Jurkat, Clone E6-1 (cell line): ENCODE measurements around the gene UBC.

DNA sequence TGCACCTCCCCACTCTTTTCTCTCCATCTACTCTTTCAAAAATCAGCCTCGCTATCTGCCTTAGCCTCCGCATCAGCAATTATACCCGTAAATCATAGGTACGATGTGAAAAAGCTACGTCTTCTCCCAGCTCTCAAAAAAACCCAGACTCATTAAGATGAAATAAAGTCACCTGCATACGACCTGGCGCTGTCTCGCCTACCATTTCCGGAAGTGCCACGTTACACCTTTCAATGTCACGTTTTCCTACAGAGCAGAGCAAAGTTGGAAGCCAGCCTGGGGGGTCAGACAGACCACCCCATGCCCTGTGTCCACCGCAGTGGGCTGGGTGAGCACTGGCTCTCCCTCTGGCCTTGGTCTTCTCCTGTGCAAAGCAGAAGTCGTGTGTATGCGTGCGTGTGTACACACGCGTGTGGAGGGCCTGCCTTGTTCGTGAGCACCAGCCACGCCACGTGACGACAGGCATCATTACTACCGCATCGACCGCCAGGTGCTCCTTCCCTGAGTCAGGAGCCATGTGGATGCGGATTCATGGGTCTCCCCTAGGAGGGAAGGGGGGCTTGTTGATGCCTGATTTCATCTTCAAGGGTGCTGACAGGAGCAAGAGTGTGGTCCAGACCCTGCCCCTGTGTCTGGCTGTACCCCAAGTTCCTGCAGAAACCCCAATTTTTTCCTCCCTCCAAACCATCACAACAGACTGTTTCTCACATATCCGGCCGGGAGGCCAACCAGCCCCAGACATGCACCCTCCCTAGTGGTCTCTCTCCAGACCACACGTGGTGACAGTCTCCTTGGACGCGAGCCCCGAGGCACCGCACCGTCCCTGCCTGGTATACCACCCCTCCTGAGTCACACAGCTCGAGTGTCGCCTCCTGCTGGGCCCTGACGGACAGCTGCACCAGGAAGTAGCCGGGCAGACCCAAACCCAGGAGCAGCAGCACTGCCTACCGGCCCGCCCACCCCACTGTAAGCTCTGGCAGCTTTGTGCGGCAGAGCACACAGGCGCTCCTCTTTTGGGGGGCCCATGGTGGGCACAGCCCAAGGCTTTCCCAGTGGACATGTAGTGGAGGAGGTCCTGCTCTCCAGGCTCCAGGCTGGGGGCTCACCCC, 97.1 kb downstream of the RFLNA start:
- RRBS: no CpG with 5 or more reads among the region's 41 CpGs

DNA sequence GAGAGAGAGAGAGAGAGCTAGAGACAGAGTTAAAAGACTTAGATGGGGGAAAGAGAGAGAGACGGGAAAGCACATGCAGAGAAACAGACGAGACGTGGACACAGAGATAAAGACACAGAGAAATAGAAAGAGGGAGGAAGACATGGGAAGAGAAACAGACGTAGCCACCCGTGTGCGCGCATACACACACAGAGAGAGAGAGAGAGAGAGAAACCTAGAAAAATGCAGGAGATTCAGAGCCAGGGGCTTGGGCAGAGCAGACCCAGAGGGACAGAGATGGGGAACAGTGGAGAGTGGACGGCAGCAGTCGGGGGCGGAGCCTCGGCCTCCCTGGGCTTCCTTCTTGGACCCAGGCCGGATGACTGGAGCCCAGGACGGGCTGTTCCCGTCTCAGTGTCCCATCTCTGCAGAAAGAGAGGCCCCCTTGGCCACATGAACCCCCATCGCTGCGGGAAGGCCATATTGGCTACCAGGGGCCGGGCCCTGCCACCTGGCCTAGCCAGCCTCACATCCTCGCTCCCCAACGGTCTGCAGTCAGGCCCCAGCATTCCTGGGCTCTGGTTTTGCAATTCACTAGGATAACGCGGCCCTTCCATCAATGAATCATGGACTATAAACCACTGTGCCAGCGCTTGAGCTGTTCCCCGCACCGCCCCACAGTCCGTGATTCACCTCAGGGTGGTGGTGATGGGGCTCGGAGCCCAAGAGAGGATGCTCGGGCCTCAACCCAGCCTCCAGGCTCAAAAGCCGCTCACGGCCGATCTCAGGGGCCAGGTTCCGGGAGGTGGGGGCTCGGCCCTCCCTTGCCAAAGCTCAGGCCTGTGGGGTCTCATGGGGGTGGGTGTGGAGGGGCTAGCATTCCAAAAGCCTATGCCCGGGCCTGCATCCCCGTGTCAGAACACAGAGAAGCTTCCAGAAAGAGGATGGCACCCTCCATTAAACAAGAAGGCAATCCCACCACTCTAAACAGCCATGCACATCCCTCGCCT, 116.5 kb downstream of the RFLNA start:
- RRBS: no CpG with 5 or more reads among the region's 35 CpGs

GRCh38 chr12:124432912-124433629, 134.3 kb downstream of the NCOR2 start:
- RRBS: no CpG with 5 or more reads among the region's 23 CpGs

- RRBS: 71% methylated on average over 1 of the region's 26 CpGs
These were observed 114.1 kb downstream of the NCOR2 start for GRCh38 chr12:124453126-124453981.

DNA sequence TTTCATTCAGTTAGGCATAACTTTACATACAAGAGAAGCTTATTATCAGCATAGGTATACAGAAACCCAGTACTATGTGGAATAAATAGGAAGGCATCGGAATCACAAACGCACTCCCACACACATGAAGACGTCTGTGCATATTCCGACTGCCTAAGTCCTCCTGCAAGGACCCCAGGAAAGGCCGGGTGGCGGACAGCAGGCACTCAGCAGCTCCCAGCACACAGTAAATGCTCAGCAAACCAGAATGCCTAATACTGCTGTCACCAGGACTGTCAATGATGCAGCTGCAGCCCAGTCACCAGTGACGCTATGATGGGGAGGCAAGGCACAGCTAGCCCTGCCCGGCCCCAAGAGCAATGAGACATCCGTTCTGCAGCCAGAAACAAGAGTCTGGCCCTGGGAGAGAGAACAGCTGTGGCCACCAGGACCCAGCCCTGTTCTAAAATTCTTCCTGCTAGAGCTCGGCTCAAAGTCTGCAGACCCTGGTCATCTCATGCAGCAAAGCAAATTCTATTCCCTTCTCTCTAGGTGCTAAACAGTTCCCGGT, 69.8 kb downstream of the NCOR2 start:
- RRBS: no CpG with 5 or more reads among the region's 11 CpGs

DNA sequence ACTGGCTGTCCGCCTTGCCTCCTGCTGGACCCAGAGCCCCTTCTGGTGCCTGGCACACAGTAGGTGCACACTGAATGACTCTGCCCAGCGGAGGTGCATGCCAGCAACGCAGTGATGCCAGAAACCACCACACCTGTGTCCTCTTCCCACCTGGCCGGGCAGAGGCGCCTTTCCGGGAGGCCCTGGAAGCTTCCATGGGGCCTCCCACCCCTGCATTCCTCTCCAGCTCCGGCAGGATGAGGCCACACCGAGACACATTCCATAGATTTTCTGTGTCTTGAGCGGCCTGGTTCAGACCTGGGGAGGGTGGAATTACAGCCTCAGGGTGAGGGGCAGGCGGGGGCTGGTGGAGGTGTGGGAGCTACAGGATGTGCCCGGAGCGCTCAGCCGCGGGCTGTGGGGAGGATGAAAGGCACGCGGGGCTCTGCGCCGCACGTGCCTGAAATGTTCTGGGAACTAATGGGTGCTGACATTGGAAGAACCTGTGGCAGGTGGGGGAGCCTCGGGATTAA, 66.9 kb downstream of the NCOR2 start:
- RRBS: 82% methylated on average over 2 of the region's 20 CpGs

- RRBS: no CpG with 5 or more reads among the region's 7 CpGs
These were observed 48.1 kb downstream of the NCOR2 start for GRCh38 chr12:124519395-124519714.

- RRBS: no CpG with 5 or more reads among the region's 17 CpGs
These were observed 39.4 kb downstream of the NCOR2 start for GRCh38 chr12:124527933-124528505.

DNA sequence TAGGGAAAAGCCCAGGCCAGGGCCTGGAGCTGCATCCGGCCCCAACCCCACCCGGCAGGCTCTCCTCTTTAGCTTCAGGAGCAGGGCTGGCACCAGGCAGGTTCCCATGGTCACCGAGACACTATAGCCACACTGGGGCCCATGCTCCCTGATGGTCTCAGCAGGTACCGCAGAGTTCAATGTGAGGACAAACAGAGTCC, 9.5 kb downstream of the NCOR2 start:
- RRBS: no CpG with 5 or more reads among the region's 4 CpGs

DNA sequence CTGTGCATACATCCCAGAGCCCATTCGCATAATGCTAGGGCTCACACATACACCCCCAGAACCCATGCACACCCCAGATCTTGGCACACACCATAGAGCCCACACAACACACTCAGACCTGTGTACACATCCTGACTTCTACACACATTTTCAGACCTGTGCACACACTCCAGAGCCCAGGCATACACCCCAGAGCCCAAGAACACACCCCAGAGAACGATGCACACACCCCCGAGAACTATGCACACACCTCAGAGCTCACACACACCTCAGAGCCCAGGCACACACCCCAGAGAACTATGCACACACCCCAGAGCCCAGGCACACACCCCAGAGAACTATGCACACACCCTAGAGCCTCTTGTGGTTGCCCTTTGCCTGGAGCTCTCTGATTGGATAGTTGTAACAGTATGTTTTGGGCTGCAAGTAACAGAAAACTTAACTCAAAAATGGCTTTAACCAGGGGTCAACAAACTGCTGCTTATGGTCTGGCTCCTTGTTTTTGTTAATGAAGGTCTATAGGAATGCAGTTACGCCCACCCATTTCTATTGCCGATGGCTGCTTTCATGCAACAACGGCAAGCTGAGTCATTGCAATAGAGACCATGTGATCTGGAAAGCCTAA, 65.9 kb upstream of the NCOR2 start:
- RRBS: no CpG with 5 or more reads among the region's 6 CpGs

- RRBS: no CpG with 5 or more reads among the region's 16 CpGs
These were observed 66.5 kb upstream of the NCOR2 start for GRCh38 chr12:124633821-124634465.

GRCh38 chr12:124667517-124668073, 100.2 kb upstream of the NCOR2 start:
- RRBS: no CpG with 5 or more reads among the region's 15 CpGs

DNA sequence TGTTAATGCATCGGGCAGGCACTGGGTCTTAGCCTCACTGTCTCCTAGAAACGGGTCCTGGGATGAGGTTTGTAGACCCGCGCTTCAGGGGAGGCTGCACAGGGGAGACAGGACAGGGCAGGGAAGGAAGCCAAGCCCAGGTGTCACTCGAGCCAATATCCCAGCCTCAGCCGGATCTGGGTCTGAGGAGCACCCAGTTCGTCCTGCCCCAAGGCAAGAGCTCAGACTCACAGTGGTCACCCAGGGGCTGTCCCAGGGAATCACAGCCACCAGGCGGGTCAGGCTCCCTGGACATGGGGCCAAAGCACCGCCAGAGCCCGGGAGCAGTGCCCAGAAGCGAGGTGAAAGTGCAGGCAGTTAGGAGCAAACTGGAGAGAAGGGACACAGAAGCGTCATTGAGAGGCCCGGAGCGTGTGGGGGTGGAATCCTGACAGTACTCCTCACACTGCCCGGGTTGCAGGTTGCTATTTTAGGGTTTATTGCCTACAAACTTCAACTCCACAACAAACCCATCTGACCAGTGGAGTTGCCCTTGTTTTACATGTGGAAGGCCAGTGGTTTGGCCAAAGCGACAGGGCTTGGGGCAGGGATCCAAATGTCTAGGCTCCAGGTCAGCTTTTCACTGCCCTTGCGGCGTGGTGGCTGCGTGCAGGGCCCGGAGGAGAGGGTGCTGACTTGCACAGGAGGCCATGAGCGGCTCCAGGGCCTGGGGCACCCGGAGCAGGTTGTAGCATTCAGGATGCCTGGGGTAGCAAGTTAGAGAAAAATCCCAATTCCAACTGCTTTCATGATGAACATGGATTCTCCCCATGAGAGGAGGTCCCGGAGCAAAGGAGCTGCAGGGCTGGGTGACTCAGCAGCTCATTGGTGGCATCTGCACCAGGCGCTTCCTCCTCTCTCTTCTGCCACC, 112.2 kb upstream of the NCOR2 start:
- RRBS: 85% methylated on average over 7 of the region's 24 CpGs

DNA sequence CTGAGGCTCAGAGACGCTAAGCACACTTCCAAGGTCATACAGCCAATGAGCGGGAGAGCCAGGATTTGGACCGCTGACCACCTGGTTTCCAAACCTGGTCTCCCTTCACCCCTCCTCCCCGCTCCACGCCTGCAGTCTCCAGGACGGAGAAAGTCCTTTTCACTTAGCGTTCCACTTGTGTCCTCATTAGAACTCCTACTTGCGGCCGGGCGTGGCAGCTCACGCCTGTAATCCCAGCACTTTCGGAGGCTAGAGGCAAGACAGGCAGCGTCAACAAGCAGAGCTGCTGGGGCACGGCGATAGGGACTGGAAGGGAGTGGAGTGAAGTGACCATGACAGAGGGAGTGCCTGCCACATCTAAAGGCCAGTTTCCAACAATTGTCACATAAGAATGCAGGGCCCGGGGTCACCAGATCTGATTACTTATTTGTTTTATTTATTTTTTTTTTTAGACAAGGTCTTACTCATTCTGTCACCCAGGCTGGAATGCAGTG, 132.5 kb upstream of the NCOR2 start:
- RRBS: no CpG with 5 or more reads among the region's 16 CpGs

DNA sequence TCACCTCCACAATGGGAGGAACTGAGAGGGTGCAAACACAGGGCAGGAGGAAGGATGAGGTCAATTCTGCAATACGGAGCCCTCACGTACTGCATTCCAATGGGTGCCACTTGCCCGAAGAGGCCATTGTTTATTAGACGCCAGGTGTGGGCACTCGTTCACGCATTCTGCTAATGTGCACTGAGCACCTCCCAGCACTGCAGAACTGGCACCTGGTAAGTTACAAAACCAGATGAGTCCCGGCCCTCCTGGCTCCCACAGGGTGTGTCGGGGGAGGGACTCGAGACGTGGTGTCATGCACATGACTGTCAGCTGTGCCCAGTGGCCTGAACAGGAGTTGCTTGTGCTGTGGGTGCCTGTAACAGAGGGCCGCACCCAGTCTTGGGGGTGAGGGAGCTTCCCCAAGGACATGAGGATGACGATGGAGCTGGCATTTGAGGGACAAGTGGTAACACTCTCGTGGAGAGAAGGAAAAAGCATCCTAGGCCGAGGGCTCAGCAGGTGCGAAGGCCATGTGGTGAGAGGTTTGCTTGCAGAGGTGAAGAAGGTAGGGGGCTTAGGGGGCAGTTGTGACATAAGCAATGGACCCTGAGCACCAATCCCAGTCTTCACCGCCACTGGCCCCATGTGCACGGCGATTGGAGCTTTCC, 146.7 kb downstream of the SCARB1 start:
- RRBS: no CpG with 5 or more reads among the region's 18 CpGs

DNA sequence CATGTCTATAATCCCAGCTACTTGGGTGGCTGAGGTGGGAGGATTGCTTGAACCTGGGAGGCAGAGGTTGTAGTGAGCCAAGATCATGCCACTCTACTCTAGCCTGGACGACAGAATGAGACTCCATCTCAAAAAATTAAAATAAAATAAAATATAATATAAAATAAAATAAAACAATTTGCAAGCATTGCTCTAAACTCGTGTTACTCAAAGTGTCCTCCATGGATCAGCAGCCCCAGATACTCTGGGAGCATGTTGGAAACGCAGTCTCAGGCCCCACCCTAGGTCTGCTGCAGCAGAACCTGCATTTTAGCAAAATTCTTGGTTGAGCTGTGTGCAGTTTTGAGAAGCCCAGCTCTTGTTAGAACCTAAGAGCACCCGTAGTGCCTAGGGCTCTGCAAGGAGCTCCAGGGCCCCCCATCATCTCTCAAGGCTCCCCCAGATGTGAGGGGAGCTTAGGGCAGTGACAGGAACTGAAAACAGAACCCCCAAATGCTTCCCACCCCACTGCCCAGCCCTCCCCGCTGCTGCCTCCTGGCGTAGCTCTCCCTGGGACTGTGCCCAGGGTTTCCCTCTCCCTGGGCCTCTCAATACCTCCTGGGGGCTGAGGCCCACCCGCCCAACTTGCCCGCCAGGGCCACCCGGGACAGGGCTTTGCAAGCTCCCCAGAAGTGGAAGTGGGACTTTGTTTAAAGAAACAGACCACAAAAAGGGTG, 127.9 kb downstream of the SCARB1 start:
- RRBS: no CpG with 5 or more reads among the region's 9 CpGs

DNA sequence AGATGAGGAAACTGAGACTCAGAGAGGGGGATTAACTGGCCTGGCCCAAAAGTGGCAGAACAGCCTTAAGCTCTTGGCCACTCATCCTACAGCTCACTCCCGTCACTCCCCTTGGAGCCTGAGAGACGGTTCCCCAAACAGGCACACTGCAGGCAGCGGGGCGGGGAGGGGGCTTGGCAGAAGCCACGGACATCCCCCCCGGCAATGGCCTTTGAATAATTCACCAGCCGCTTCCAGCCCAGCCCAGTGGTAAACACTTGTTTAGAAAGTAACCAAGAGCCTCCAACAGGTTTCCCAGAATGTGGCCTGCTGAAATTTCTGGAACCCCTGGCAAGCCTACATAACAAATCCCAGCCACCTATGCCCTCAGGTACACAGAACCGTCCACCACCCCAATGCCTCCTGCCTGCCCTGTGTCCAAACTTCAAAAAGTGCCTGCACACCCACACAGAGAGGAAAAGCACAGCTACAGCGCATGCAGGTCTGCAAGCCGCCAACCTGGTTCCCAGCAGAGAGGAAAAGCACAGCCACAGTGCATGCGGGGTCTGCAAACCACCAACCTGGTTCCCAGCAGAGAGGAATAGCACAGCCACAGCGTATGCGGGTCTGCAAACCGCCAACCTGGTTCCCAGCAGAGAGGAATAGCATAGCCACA, 113.7 kb downstream of the SCARB1 start:
- RRBS: no CpG with 5 or more reads among the region's 14 CpGs

- RRBS: no CpG with 5 or more reads among the region's 7 CpGs
These were observed 2.8 kb downstream of the UBC start for GRCh38 chr12:124911653-124912104.

DNA sequence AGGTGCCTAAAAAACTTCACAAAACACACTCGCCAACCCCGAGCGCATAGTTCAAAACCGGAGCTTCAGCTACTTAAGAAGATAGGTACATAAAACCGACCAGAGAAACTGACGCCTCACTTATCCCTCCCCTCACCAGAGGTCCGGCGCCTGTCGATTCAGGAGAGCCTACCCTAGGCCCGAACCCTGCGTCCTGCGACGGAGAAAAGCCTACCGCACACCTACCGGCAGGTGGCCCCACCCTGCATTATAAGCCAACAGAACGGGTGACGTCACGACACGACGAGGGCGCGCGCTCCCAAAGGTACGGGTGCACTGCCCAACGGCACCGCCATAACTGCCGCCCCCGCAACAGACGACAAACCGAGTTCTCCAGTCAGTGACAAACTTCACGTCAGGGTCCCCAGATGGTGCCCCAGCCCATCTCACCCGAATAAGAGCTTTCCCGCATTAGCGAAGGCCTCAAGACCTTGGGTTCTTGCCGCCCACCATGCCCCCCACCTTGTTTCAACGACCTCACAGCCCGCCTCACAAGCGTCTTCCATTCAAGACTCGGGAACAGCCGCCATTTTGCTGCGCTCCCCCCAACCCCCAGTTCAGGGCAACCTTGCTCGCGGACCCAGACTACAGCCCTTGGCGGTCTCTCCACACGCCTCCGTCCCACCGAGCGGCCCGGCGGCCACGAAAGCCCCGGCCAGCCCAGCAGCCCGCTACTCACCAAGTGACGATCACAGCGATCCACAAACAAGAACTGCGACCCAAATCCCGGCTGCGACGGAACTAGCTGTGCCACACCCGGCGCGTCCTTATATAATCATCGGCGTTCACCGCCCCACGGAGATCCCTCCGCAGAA, at the start of gene UBC:
Gene UBC, minus strand, starts transcription at position 782 of the 854 bp plus-strand sequence.
- RRBS: 2% methylated on average over 15 of the region's 67 CpGs

DNA sequence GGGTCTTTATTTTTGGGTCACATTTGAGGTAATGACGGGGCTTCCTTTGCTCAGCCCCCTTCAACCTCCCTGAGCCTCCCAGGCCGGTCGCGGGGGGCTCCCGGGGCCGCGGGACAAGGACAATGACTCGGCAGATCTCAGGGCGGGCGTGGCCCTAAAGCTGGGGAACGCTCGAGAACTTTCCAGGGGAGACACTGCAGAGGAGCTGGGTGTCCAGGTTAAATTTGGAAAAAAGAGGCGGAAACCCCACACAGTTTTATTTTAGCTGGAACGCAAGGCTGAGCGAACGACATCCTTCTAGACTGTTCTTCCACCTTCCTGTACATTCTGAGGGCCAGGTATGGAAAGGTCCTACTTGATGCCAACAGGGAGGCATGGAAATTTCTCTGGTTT, 726 bp upstream of the UBC start:
- RRBS: no CpG with 5 or more reads among the region's 16 CpGs